LUHMES (cell line): ENCODE measurements around the gene CTRB2.

- PRO-cap, result no peak
These were observed 10.2 kb downstream of the ATXN1L start for GRCh38 chr16:71855787-71856629.

DNA sequence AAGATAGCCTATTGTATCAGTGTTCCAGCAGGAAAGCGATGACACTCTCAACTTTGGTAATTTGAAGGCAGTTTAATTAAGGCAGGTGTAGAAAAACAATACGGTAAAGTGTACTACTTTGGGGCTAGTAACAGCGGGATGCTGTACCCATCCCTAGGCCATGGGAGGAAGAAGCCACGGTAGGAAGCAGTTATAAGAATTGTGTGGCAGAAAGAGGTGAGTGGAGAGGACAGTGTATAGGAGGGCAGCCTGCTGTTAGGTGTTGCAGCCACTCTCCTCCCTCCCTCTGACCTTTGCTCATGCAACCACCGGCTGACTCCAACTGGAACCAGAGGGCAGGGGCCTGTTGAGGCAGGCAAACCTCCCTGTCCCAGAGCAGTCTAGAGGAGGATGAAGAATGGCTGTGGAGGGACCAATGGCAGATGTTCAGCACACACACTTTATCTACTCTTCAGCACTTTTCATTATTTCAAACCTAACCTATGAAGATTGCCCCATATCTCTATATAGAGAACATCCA lies 2.3 kb downstream of the TXNL4B start:
- PRO-cap, result no peak

DNA sequence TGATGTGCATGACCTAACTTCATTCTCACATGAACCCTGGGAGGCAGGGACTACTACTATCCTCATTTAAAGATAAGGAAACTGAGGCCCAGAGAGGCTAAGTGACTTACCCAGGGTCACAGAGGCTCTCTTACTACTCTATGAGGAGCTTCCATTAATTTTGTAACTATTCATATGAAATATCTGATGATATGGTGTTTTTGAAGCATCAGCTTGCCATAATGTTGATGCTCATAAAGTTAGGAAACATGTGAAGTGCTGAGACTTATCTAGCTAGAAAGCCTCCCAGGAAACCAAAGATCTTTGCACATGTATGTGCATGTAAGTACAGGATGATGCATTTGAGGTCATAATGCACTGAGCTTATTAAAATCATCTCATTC lies 341 bp downstream of the PMFBP1 start:
- PRO-cap, result no peak

DNA sequence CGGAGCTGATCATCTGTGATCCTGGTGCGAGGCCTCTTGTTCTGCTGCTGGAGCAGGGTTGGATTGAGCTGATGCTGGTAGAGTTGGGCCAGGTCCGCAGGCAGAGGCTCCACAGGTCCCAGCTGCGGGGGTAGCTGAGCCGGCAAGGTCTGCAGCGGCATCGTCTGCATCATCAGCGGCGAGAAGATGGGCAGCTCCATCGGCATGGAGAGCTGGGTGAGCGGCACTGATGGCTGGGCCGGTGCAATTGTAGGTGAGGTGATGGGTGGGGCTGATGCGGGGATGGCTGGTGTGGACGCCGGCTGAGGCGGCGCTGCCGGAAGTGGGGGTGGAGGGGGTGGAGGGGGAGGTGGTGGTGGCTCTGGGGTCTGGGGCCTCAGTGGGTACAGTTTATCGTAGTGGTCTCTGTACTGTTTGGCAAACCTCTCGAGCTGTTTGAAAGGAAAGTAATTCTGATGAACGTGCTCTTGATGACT lies 251.7 kb downstream of the ZFHX3 start:
- PRO-cap, result no peak

- PRO-cap, result no peak
These were observed 250.8 kb downstream of the ZFHX3 start for GRCh38 chr16:72796847-72797901.

DNA sequence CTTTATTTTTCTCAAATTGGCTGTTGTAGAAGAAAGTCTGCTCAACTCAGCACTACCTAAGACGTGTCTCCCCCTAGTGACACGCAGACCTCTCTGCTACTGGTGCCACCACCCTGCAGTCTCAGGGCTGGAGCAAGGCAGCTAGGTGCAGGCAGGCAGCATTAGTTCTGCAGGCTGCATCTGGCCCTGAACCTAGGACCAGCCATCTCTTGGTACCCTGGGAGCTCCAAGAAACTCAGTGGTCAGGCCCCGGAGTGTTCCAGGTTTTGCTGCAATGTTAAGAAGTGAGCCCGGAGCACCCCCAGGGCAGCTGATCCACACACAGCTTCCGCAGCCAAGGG lies 200.7 kb downstream of the ZFHX3 start:
- PRO-cap, result no peak

DNA sequence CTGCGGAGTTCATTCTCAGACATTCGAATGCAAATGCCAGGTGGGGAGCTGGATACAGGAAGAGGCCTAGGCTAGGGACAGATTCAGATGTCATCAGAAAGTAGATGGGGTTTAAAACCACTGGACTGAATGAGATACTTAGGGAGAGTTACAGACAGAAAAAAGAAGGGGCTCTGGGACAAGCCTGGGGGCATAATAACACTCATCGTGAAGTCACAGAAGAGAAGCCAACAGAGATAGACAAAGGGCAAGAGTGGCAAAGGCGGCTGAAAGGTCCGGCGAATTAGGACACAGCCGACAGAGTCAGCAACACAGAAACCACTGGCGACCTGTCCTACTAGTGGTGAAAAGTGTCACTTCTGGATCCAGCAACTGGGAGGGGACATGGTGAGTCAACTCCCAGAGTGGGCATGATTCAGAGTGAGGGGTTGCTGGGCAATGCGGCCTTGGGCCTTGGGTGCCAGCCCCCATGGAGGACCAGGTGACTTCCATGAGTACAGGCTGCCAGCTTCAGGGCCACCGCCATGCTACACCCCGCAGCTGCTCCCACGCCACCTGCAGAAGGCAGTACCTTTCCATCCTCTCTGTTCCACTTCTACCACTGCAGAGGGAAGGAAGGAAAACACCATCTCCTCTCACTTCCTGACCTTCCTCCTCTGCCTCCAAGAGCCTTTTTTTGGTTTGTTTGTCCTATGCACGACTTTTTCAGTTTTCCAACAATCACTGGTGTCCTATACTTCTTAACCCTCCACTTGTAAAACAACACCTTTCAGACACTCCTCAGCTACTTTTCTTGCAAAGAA lies 110.6 kb downstream of the ZFHX3 start:
- PRO-cap, result no peak

GRCh38 chr16:72972751-72973836 lies 74.8 kb downstream of the ZFHX3 start:
- PRO-cap, result no peak

DNA sequence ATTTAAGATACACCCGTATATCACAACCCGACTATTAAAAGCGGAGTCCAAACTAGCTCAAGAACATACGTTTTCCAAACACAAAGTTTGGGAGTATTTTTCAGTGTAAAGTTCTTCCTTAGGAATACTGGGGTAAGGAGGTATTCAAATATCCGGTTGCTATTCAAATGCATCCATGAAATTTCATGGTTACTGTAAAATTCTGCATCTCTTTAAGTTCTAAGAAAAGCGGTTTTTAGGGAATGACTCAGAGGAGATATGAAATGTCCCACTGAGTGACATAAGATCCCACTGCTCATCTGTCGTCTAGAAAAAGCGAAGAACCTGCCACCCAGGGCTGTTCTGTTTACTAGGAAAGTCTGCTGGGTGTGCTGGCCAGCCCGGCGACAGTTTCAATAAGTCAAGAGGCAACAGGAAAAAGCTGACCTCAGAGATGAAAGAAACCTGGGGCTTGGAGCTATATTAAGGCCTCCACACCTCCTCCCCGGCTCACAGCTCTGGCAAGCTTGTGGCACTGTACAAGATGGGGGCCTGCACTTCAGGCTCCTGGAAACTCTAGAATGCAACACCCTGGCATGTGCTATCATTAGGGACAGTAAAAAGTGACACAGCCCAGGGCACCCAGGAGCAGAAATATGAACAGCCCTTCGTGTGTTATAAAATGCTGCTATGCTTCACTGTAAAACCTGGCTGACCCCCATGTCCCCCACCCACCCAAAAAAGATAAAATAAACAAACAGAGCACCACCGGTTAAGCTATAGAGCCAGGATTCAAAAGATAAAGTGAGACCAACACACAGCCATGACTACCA lies 10.6 kb downstream of the ZFHX3 start:
- PRO-cap, result no peak

DNA sequence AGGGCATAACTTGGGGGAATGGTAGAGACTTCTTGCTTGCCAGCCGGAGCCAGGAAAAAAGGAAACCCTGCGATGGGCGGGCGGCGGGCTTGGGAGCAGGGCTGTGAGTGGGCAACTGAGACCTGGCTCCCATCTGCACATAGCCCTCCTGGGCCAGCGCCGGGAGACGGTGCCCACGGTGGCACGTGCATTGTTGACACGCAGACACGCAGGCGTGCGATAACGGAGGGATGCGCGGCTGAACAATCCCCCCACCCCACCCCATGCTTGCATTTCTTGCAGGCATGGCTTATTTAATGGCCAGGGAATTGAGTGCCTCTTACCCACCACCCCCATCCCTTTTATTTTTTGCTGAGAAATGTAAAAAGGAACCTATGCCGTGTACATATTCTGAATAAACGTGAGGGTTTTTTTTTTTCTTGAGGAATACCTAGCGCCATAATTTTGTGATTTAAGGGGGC lies 17.2 kb upstream of the ZFHX3 start:
- PRO-cap, result no peak

- PRO-cap, result no peak
These were observed 95.1 kb upstream of the ZFHX3 start for GRCh38 chr16:73142849-73143575.

DNA sequence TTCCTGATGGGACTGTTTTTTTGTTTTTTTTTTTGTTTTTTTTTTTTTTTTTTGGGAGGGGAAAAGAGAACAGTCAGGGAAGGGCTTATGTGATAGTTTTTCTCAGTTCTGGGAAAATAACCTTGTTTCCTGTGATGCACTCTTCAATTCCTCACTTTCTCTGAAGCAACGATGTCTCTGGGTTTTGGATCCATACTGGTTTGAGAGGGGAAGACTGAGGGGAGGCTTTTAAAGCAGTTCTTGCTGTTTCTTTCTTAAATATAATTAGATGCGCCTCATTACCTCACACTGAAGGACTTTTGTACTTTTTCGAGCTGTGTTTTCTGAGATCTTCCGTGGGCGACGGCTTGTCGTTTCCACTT lies 125.0 kb upstream of the ZFHX3 start:
- PRO-cap, result no peak

- PRO-cap, result no peak
These were observed 469 bp upstream of the GLG1 start for GRCh38 chr16:74607335-74607830.

- PRO-cap, result no peak
These were observed 5.5 kb downstream of the RFWD3 start for GRCh38 chr16:74660959-74661800.

DNA sequence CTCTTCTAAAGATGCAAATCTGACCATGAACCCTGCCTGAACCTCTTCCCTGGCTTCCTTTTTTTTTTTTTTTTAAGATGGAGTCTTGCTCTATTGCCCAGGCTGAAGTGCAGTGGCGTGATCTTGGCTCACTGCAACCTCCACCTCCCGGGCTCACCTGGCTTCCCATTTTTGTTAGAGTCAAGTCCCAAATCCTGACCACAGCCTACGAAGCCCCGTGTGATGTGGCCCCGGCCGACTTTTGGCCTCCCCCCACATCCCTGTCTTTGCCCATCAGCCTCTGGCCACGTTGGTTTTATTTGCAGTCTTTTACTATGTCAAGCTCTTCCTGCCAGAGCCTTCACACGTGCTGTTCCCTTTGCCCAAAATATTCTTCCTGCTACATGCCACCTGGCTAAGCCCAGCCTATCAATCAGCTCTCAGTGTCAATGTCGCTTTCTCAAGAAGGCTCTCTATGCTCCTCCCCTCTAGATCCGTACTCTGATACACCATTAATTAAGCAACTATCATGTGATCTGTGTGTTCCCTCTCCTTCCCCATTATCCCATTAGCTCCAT lies 2.6 kb downstream of the FA2H start:
- PRO-cap, result no peak

GRCh38 chr16:74843588-74844102 lies 69.0 kb upstream of the FA2H start:
- PRO-cap, result no peak

DNA sequence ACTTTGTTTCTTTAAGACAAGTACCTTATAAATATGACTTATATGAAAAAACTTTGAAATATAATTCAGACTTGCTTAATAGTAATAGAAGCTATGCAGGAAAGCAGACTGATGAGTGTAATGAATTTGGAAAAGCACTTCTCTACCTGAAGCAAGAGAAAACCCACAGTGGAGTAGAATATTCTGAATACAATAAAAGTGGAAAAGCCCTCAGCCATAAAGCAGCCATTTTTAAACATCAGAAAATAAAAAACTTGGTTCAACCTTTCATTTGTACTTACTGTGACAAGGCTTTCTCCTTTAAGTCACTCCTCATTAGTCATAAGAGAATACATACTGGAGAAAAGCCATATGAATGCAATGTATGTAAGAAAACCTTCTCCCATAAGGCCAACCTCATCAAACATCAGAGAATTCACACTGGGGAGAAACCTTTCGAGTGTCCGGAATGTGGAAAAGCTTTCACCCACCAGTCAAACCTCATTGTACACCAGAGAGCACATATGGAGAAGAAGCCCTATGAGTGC lies 21.1 kb downstream of the ZFP1 start:
- PRO-cap, result no peak

DNA sequence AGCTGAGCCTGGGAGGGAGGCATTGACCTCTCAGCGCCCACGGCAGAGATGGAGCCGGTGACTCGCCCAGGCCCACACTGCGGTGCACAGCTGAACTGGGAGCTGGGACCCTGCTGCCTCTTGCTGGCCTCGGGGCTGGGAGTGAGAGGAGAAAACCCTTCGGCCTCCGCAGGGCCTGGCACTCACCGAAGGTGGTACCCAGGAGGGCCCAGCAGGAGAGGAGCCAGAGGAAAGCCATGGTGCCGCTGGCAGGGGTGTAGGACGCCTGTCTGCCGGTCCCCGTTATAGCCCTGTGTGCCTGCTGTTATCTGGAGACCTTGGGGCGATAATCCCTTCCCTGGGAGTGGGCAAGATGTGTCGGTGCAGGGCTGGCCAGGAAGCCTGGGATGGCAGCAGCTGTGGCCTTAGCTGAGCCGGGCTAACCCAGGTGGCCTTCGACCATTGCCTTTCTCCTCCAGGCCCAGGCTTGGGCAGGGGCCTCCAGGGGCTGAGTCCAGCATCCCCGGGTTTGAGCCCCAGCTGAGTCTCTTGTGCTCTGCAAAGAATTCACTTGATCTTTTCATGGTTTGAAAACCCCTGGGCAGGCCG lies at the start of gene CTRB2:
Gene CTRB2 (minus strand): TSS at position 258 of the 588 bp plus-strand sequence.
- PRO-cap, result no peak

DNA sequence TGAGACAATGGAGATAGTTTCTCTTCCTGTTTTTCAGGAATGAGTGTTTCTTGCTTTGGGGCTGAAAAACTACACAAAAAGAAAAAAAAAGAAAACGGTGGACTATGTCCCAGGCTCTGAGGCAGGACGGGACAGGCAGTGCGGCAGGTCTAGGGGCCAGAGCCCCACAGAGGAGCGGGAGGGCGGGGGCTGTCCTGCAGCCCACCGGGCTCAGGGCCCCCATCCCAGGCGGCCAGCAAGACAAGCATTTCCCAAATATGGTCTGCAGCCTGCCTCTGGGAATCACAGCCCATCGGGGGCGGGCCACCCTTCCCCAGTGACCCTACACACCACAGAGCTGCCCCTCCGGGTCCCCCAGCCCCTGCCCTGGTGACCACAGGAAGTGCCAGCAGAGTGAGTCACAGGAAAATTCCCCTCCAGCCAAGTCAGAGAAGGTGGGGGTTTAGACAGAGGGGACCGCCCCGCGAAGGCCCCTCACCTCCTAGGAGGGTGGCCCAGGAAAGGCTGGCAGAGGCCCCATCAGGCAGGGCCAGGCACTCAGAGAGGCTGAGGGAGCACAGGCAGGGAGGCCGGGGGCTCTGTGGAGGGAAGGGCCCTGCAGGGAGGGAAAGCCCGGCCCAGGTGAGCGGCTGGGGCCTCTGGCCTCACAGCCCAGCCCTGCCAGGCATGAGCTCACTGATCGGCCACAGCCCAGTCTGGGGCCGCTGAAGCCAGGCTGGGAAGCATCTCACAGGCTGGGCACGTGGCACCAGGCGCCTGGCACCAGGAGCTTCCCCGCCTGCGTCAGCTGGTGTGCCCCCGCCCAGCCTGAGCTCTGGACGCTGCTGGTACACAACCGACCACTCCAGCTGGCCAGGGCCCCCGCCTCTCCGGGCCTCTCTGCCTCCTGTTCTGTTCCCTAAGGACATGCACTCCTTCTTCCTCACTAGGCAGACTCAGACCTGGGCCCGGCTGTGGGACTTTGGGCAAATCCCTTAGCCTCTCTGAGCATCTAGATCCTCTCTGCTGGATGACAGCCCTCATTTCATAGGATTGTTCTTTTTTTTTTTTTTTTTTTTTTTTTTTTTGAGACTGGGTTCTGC lies 6.2 kb downstream of the BCAR1 start:
- PRO-cap, result no peak

GRCh38 chr16:75248633-75249646 lies 2.5 kb downstream of the BCAR1 start:
- PRO-cap, result no peak